ENCODE measurements around the gene NOL9.

GRCh38 chr1:5949149-5949834 lies 42.9 kb downstream of the NPHP4 start:
- PRO-cap, result no peak

GRCh38 chr1:5993010-5993717 lies 939 bp upstream of the NPHP4 start:
- PRO-cap, result no peak

DNA sequence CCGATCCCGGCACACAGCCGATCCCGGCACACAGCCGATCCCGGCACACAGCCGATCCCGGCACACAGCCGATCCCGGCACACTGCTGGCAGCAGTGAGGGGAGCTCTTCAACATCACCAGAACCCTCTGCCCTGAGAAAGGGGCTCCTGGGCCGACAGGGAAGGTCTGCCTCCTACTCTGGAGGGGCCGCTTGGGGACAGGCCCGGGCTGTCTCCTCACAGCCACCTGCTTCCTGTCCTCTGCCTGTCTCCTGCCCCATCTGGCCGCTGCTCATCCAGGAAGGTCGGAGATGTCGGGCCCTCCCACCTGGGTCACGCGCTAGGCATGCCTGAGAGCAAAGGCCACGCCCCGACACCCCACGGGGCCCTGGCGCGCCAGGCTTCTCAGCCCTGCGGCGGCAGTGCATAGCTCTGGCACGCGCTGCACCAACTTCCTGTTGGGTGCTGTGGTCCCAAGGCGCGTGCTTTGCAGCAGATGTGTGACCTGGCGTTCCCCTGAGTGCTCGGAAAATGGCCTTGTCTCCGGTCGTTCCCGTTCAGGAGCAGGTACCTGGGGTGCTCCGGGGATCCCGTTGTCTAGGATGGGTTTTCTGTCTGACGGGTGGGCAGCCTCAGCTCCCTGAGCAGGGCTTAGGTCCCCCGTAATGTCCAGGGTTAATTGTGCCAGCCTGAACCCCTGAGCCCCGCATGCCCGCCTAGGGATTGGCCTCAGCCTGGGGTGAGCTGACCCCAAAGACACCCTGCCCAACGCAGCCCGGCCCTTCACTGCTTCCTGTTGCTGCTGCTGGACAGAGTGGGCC lies 19.6 kb upstream of the KCNAB2 start:
- PRO-cap, result bidirectional peak, plus-strand start at position 437 of the sequence, minus-strand start at position 262 of the sequence

- PRO-cap, result no peak
These were observed 10.4 kb upstream of the KCNAB2 start for GRCh38 chr1:6035074-6035844.

DNA sequence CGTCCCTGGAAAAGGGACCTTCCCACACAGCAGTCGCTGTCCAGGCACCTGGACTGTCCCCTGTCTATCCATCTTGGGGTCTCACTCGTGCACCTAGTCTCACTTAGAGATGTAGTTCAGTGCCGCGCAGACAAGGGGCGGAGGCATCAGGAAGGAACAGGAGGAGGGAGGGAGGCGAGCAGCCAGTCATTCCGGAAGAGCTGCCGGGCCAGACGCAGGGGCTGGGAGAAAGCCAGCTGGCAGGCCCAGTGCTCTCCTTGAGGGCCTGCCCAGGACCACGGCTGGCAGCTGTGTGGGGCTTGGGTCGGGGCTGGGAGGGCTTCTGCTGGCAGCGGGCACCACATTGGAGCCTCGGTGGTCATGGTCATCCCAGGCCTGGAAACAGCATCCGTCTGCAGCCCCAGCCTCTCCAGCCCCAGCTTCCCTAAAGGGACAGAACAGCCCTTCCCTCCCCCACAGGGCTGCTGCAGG lies 12.9 kb downstream of the KCNAB2 start:
- PRO-cap, result no peak

- PRO-cap, result no peak
These were observed 51.9 kb downstream of the KCNAB2 start for GRCh38 chr1:6097312-6098209.

DNA sequence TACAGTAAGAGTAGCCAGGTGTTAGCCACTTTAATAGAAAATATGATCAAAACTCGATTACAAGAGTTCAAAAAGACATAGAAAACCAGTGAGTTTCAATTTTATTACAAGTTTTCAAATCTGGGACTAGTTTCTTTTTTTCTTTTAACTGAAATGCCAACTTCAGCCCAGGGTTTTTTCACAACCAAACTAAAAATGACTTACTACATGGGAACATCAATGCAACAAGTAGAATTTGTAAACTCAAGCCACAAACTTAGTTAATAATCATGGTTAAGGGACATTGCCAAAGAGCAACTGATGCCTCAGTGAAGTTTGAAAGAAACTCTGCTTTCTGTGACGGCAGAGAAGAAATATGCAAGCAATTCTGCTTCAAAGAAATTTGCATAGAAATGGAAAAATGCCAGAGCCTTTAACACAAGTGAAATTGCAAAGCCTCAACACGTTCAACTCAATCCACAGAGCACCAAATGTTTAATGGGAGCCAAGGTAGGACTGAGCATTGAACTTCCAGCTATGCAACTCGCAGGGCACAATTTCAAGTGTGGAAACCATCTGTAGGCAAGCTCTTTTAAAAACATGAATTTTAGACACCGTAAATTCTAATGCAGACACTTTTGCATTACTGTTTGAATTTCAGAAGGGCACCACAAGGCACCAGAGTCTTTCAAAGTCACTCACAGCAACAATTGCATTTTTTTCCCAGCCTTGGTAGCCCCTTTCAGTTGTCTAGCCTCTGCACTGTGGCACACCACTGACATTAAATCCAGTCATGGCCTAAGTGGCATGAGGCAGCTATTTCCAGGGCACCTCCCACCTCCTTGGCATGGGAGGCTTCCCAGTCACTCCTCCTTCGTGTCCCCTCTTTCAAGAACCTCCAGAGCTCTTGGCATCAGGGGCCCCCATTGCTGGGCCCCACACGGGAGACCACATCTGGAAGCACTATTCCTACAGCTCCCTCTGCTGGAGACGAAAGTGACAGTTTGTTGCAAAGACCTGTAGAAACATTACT lies 5.2 kb upstream of the CHD5 start:
- PRO-cap, result no peak

DNA sequence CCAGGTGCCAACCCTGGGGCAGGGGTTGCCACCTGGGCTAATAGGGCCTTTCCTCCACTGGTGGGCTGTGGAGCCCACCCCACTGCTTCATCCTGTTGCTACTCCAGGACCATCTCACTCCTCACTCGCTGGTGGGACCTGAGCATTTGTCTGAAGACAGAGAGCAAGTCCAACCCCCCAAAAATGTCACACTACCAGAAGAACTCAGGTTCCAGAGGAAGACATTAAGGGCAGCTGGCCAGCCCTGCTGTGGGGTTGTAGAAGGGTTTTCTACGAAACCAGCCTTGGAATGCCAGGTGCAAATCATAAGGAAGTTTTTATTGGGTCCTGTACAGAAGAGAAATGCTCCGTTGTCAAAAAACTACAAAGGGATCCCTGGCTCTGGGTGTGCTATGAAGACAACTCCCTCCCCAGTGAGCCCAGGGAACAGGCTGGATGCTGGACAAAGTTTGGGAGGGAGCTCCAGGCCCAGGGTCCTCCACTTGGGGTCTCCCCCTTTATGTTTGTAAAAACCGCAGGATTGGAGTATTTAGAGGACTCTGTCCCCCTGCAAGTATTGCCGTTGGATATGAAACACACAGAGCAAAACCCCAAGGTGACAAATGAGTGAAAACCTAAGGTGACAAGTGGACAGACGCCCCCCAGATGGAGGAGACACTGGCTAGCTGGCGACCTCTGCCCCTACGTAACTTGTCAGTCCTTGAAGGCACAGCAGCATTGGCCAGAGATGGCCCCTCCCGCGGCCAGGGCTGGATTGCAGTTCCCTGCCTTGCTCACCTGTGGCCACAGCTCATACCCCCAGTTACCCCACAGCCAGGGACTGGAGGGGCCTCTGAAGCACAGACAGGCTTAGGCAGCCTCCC lies 3.3 kb downstream of the HES3 start:
- PRO-cap, result no peak

GRCh38 chr1:6360602-6360949 lies 33.0 kb downstream of the ACOT7 start:
- PRO-cap, result no peak

- PRO-cap, result no peak
These were observed 1.4 kb downstream of the ACOT7 start for GRCh38 chr1:6392070-6392609.

DNA sequence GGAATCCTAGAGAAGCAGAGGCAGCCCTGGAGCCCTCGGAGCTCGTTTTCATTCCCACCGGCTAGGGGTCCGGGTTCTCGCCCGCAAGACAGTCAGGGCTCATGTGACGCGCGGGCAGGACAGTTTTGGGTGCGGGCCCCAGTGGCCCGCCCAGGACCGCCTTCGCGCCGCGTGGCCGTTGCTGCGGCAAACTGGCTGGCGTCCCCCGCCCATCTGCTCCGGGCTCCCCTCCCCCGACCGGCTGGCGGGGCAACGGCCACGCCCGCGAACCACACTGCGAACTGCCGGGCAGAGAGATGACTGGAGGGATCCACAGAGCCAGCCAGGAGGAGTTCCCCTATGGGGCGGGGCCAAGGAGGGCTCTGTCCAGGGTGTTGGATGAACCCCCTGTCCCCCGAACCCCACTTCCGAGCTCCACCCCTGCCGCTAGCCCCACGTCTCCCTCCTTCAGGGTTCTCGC lies 903 bp upstream of the HES2 start:
- PRO-cap, result no peak

DNA sequence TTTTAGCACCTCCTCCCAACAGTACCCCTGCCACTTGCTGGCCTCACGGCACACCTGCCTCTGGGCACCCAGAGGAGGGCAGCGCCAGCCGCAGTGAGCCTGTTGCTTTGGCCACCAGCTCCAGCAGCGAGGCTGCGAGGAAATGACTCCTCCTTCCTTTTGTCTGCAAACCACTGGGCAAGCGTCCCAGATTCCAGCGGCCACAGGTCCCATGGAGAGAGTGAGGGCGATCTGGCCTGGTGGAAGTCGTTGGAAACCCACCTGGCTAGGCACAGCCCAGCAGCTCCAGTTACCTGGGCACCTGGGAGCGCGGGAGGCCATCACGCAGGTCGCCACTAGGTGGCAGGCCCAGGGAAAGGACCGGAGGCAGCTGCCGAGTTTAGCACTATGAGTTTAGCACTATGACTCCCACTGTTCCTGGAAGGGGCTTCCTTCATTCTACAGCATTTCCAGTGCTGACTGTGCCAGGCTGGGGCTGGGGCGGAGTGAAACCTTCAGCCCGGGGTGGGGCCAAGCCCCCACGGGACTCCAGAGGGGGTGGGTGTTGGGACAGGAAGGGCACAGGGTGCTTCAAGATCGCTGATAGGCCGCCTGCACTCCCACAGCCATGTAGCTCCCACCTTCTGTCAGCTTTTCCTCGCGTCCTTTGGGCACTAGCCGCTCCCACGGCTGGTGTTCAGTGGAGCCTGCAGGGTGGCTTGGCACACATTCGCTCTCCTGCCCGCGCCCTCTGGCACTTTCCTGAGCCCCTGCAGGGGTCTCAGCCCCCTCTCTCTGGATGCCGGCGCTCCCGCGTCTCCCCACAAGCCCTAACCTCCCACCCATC lies 1.1 kb upstream of the ESPN start:
- PRO-cap, result no peak

DNA sequence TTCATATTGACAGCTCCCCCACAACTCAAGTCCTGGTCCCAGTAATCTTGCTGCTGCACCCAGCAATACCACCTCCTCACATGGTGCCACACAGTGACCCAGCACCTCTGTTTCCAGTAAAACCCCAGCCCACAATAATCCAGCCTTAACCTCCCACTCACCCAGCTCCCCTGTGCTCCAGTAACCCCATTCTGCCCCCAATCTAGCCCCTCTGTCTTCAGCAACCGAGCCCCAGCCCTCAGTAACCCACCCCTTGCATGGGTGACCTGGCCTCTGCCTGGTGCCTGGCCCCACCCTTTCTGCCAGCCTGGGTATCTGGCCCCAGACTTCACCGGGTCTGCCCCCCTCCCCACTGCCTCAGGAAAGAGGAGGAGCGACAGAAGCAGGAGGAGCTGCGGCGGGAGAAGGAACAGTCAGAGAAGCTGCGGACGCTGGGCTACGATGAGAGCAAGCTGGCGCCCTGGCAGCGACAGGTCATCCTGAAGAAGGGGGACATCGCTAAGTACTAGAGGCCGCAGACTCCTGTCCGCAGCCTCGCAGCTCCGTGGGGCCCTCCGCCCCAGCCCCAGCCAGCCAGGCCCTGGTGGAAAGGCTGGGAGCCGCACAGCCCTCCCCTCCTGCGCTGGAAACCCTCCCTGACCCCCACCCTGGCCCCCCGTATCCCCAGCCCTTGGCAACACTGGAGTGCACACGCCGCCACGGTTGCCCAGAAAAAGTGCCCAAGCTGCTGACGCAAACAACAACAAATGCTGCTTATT lies 6.2 kb downstream of the TNFRSF25 start:
- PRO-cap, result unidirectional peak, plus-strand start at position 379 of the sequence

DNA sequence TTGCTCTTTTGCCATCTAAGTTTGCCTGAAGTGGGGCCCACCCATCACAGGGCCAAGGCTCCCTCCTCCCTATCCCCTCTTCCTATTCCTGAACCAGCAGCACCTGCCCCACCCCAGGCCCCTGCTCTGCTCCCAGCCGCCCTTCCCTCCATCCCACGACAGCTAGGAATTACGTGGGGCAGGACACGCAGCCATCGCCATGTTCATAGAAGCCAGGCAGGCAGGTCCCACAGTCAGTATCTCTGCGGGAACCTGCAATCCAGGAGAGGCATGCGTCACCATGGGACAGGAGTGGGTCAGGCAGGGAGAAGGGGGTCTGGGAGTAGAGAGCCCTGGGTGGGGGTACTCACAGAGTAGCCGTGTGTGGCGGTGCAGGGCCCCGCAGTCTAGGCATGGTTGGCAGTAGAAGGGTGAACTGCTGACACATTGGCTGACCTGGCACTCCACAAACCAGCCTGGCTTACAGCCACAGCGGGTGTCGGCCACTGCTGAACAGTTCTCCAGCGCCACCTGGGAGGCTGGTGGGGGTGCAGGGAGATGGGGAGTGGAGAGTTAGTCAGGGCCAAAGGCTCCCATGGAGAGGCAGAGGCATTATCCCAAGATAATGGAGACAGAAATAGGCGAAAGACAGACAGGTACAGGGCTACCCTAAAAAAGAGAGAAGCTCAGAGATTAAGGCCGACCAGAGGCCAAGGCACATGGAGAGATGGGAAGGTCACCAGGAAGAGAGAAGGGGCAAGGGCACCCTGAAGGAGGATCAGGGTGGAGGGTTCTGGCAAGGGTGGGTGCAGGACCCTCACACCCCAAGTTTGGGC lies 1.6 kb downstream of the TNFRSF25 start:
- PRO-cap, result no peak

DNA sequence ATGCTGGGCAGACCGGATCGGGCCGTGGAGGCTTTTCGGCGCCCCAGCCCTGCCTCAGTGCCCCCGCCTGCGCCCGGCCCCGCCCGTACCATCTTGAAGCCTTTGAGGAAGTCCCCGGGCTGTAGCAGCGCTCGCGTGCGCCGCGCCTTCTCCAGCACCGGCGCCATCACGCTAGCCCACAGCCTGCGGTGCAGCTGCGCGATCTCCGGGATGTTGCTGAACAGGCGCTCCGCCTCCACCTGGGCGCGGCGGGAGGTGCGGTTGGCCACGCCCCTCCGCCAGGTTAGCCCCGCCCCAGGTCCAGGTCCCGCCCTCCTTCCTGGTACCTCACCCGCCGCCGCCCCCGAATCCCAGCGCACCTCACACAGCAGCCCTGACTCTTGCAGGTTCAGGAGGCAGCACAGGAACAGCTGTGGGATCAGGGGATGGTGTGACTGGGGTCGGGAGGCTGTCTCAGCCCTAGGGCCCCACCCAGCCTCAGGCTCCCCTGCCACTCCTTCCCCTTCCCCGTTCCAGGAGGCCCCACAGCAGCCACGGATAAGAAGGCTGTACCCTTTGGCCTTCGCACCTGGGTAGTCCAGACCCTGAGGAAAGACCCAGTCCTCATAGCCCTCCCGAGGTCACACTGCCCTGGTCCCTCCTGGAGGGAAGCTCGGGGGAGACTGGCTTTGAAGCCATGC lies 5.6 kb upstream of the TNFRSF25 start:
- PRO-cap, result no peak

GRCh38 chr1:6472079-6472794 lies 6.3 kb upstream of the TNFRSF25 start:
- PRO-cap, result no peak

- PRO-cap, result no peak
These were observed 28.7 kb upstream of the PLEKHG5 start for GRCh38 chr1:6519767-6520919.

DNA sequence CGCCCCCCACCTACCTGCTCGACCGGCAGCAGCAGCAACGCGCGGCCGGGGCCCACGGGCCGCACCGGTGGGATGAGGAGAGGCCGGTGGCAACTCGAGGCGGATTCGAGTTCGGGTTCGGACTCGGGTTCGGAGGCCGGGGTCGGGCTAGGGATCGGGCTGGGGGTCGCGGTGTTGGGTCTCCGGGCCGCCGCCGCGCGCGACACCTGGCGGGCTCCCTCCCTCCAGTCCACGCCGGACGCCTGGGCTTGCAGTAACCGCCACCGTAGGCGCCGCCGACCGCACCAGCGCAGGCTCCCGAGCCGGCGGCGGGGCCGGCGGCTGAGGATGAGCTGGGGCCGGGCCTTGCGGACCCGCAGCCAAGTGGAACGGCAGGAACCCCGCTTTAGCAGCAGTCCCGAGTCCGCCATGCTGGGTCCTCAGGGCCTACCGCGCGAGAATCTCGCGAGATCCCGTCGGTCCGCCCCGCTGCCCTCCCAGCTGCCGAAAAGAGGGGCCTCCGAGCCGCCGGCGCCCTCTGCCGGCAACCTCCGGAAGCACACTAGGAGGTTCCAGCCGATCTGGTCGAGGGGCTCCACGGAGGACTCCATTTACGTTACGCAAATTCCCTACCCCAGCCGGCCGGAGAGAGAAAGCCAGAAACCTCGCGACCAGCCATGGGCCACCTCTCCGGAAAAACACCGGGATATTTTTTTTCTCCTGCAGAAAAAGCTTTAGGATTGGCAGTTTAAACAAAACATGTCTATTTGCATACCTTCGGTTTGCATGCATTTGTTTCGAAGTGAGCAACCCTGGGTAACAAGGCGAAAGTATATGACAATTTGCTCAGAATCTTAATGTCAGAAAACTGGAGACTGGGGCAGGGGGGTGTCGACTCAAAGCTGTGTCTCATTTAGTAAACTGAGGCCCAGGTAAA lies at the start of gene NOL9:
Gene NOL9 (minus strand): TSS at position 421 of the 916 bp plus-strand sequence.
- PRO-cap, result bidirectional peak, plus-strand start at position 544 of the sequence, minus-strand start at position 421 of the sequence

DNA sequence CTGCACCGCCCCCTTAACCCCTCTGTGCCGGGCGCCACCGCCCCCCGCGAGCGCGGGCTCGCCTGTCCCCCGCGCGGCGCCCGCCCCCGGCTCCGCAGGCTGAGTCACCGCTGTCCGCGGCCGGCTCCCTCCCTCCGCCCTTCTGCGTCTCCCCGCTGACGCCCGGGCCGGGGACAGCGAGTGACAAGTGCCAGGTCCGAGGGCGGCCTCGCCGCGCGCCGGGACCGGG lies 192 bp upstream of the KLHL21 start:
- PRO-cap, result bidirectional peak, plus-strand start at position 186 of the sequence, minus-strand start outside the sequence

DNA sequence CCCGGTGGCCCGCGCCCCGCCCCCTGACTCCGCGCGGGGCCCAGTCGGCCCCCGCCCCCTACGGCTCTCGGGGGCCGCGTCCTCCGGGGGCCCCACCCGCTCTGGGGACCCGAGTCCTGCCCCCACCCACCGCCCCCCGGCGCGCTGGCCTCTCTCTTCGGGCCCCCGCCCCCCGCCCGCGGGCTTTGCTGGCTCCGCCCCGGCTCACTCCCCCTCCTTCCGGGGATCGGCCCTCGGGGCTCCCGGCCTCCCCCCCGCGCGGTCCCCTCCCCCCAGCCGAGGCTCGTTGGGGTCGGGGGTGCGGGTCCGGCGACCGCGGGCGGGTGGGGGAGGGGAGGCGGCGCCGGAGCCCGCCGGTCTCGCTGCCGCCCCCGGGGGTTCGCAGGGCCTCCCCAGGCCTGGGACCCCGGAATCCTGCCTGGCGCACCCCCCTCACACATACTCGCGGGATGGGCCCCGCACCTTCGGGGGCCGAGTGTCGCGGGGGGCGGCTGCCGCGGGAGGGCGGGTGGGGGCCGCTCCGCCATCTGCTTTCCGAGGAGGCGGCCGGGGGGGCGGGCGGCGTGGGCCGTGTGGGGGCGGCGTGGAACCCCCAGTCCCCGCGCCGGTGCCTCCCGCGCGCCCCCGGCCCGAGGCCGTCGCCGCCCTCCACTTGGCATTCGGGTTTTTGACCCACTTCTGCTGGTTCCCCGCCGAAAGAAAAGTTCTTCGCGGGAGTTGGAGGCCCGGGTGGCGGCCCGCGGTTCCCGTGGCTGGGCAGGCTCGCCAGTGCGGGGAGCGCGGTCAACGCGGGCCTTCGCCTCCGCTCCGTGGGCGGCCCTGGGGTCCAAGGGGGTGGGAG lies 1.3 kb downstream of the PHF13 start:
- PRO-cap, result bidirectional peak, plus-strand start at position 275 of the sequence, minus-strand start at position 178 of the sequence

All from right cardiac atrium (tissue), 1 donor.